B cell (primary cell): Measurements from ENCODE around the gene FAM24A.

DNA sequence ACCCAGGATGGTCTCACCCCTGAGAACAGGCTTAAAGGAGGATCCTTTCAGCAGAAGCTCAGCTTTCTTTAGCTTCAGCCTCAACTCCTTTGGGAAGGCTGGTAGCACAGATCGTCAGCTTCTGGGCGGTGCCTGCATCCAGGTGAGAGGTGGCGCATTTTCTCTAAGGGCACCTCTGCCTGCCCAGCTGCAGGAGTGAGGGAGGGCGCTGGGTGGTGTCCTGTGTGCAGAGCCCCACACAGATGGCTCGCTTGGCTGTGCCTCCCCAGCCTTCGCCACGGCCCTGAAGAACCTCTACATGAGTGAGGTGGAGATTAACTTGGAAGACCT is 19.7 kb downstream of the BTBD16 start:
- PRO-cap, result no peak
- CAGE, long polyA plus RNA, result no peak

- PRO-cap, result no peak
- CAGE, long polyA plus RNA, result no peak
Measured at GRCh38 chr10:122407777-122408101, 33.2 kb downstream of the PLEKHA1 start.

GRCh38 chr10:122412327-122413108 is 38.0 kb downstream of the PLEKHA1 start:
- PRO-cap, result no peak
- CAGE, long polyA plus RNA, result no peak

DNA sequence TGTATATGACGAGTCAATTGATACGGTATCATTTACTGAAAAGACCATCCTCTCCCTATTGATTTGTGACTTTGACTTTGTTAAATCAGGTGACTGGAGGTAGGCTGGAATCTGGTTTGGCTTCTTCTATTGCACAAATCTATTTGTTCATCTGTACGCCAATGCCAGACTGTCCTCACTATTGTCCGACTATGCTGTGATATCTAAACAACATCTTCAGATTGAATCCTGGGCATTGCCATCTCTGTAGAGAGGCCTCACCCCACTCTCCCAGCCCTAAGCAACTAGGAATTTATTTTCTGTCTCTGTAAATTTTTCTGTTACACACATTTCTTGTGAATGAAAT is 5.2 kb upstream of the ARMS2 start:
- PRO-cap, result no peak
- CAGE, long polyA plus RNA, result no peak

DNA sequence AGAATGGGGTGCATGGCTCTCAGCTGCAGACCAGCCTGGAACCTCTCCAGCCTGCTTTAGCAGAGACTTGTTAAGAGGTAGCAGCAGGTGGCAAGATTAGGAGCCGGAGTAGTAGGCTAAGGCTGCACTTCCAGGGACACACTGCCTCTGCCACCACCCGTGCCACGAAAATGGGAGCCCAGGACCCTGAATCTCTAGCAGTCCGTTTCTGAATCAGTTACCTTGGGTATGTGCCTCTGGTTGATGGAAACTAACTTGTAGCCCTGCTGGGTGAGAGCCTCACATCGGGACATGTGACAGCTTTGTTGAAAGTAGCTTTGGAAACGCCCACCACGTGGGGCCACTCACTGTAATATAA is 25.9 kb downstream of the HTRA1 start:
- PRO-cap, result no peak
- CAGE, long polyA plus RNA, result no peak

- PRO-cap, result no peak
- CAGE, long polyA plus RNA, result no peak
Measured at GRCh38 chr10:122507706-122508200, 46.4 kb downstream of the HTRA1 start.

DNA sequence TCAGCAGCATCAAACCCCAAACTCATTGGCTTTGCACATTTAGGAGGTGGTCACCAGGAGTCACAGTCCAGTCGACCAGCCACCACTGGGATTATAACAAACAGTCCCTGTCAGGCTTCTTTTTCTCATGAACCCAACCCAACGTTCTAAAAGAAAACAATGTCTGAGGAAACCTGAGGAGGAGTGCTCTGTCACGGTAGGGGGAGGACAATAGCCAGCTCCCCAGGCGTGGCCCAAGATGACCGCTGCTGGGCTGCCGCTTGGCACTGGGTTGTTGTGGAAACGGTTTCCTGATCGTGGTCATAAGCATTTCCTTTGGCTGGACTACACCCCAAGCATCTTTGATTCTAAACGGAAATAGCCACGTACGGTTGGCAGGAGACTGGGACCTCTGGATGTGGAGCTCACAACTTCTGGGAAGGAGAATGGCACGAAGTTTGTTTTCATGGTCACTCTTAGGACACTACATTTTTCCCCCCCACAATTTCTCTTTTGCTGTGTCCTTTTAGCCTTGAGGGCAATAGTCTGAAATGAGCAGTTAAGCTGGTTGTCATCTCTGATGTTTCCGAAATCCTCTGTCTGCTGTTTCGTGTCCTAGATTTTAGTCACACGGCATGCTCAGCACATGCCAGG is 30.3 kb upstream of the DMBT1 start:
- PRO-cap, result no peak
- CAGE, long polyA plus RNA, result no peak

GRCh38 chr10:122532824-122533266 is 27.7 kb upstream of the DMBT1 start:
- PRO-cap, result no peak
- CAGE, long polyA plus RNA, result no peak

DNA sequence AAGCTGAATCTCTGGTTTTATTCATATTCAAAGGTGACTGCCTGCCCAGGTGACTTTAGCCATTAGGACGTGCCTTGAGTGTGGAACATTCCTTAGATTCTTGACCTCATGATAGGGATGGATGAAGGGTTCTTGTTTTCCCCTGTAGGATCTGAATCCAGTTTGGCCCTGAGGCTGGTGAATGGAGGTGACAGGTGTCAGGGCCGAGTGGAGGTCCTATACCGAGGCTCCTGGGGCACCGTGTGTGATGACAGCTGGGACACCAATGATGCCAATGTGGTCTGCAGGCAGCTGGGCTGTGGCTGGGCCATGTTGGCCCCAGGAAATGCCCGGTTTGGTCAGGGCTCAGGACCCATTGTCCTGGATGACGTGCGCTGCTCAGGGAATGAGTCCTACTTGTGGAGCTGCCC is 25.4 kb downstream of the DMBT1 start:
- PRO-cap, result no peak
- CAGE, long polyA plus RNA, result no peak

DNA sequence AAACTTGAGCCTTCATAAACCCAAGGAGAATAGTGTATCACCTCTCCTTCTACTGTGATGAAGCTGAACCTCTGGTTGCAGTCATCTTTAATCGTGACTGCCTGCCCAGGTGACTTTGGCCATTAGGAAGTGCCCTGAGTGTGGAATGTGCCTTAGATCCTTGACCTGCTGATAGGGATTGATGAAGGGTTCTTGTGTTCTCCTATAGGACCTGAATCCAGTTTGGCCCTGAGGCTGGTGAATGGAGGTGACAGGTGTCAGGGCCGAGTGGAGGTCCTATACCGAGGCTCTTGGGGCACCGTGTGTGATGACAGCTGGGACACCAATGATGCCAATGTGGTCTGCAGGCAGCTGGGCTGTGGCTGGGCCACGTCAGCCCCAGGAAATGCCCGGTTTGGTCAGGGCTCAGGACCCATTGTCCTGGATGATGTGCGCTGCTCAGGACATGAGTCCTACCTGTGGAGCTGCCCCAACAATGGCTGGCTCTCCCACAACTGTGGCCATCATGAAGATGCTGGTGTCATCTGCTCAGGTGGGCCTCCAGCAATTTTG is 28.3 kb downstream of the DMBT1 start:
- PRO-cap, result no peak
- CAGE, long polyA plus RNA, result no peak

DNA sequence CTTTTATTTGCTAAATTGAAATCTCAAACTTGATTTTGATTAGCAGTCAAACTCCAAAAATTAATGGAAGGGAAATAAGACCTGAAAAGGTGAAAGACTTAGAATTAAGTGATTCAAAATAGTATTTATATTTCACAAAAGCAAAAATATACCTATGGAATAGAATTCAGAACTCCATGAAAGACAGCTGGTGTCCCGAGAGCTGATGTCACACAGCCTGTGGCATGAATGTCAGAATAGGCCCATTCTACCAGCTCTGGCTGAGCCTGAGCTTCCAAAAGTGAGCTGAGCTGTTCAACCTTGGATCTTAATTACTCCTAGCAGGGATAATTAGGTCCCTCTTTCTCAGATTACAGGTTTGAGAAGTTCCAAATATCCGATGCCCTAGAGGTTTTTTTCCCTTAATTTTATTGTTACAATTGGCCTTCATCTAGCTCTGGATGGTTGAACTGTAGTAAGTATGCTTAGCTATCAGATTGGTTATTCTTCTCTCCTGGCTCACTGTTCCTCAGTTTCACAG is at the start of gene FAM24A:
Gene FAM24A (plus strand): TSS at position 245 of the 520 bp plus-strand sequence.
- PRO-cap, result no peak
- CAGE, long polyA plus RNA, result no peak

DNA sequence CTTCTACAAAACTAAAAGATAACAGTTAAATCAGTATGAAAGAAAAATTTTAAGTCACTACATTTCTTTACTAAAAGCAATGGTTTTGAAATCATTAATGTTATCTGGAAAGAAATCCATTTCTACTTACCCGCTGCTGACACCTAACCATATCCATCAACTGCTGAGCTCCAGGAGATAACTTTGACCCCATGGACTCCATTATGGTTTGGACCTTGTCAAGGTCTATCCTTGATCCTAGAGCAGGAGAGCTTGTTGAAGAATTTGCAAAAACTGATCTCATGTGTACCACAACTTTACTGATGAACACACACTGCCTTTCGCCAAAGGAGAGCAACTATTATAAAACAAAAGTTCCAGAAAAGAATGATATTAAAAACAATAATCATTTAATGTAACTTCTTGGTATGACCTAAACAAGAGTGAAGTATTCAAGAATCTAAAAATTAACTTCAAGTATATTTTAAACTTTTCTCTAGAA is 5.5 kb downstream of the C10orf88 start:
- PRO-cap, result no peak
- CAGE, long polyA plus RNA, result no peak

GRCh38 chr10:122995966-122996227 is 12.7 kb downstream of the IKZF5 start:
- PRO-cap, result no peak
- CAGE, long polyA plus RNA, result no peak

GRCh38 chr10:123038886-123039871 is 30.4 kb downstream of the ACADSB start:
- PRO-cap, result no peak
- CAGE, long polyA plus RNA, result no peak

GRCh38 chr10:123136743-123137430 is 1.1 kb downstream of the HMX3 start:
- PRO-cap, result no peak
- CAGE, long polyA plus RNA, result no peak

- PRO-cap, result no peak
- CAGE, long polyA plus RNA, result no peak
Measured at GRCh38 chr10:123392209-123392797, 238.1 kb downstream of the BUB3 start.

DNA sequence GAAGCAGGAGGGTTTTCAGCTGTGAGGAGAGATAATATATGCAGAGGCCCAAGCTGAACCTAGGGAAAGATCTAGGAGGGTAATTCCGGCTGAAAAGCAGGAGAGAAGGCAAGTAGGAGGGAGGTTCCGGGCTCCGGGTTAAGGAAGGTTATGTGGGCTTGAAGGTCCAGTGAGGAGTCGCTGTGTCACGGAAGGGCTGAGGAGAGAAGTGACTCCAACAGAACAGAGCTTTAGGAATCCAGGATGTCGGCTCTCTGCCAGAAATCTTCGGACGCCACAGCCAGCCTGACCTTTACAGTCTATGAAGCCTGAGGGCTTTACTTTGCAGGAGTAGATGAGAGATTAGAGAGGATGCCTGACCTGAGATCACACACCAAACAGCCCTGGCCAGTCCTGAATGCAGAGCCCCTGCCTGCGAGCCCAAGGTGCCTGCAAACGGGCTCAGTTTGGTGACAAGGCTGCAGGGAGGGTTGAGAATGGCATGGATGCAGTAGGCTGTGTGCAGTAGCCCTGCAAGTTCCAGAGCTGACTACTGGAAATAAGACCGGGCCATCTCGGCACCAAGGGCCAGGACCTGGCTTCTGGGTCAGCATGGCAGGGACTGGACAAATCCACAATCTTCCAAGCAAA is 77.8 kb downstream of the GPR26 start:
- PRO-cap, result no peak
- CAGE, long polyA plus RNA, result no peak

GRCh38 chr10:123782445-123782911 is 109.1 kb downstream of the CPXM2 start:
- PRO-cap, result no peak
- CAGE, long polyA plus RNA, result no peak

DNA sequence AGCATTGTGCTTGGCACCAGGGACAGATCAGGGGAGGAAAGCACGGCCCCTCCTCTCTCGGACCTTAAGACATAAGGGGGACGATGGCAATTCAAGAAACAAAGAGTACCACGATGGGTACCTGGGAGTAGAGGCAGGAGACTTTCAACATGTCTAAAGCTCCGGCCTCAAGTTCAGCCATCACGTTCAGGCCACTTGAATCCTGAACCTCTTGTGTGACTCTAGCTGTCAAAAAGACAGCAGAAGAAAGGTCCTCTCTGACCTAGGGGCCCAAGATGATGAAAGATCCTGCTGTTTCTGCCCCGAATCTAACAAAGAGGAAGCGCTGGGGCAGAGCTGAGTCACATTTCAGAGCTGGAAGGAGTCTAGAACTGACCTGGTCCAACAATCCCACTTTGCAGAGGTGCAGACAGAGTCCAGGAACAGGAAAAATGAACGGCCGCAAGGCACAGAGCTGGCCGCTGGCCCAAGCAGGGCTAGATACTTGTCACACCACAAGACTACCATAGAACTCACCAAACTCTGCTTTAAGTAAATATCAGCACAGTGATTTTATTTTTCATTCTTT is 53.0 kb downstream of the CHST15 start:
- PRO-cap, result no peak
- CAGE, long polyA plus RNA, result no peak

DNA sequence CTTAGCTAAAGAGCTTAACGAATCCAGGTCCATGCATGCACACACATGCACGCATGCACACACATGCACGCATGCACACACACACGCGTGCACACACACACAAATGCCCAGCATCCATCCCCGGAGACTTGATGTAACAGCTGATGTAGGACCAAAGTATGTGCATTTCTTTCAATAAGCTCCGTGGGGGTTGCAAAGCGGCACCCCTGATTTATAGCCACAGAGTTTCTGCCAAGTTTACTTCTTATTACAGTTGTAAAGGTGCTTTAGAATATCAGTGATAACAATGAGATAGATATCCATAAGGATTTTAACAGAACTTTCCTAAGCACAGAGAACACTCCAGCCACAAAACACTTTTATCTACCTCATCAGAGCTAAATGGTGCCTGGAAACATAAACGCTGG is 12.1 kb downstream of the CHST15 start:
- PRO-cap, result no peak
- CAGE, long polyA plus RNA, result no peak